Left common carotid artery plus branches (tissue), 1 donor: ENCODE data around the genes KIF5C, LYPD6, RBM43, CACNB4 and STAM2.

DNA sequence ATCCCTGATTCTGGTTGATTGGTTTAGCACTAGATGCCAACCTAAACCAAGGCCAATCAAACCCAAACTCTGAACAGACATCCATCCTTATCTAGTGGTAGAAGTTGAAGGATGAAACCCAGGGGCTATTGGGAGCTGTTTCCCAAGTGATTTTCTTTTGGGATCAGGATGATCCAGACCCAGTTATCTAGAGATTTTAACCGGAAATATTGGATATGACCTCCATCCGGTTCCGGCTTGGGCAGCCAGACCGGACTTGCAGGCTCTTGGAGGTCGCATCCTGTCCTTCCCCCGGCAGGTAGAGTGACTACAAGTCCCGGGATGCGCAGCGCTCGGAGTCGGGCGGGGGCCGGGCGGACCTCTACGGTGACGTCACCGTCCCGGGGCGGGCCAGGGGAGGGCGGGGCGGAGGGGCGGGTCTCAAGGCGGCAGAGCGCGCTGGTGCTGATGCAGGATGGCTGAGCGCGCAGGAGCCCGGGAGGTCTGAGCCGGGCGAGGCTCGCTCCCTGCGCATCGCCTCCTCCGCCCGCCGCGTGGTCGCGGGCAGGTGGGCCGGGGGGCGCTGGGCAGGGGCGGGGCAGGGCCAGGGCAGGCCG, at the start of gene KIF5C:
Gene KIF5C (plus strand): TSS at position 431 of the 596 bp plus-strand sequence.
- PRO-cap, result unidirectional peak, plus-strand start at position 431 of the sequence

DNA sequence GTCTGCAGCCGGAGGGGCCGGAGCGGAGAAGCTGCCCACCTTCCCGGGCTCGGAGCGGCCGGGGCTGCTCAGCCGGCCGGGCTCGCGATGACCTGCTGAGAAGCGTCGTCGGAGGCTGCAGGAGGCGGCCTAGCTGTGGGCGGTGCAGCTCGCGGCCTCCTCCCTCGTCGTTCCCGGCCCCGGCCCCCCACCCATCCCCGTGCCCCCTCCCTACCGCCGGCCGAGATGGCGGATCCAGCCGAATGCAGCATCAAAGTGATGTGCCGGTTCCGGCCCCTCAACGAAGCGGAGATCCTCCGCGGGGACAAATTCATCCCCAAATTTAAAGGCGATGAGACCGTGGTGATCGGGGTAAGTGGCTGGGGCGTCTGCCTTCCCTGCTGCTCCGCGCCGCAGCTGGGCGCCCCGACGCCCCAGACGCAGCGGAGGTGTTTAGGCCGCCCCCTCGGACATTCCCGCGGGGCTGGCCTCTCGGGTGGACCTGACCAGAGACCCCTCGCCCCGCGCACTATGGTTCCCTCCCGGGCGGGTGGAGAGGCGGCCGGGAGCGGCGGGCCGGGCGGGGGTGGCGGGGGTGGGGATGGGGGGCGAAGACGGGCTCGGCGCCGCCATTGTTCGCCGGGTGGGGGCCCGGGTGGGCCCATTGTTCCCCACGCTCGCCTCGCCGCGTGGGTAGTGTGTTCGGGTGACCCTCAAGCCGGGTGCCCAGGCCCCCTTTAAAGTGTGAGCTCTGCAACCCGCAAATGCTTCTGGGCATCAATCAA, 548 bp downstream of the KIF5C start:
- PRO-cap, result no peak

GRCh38 chr2:149329765-149330912, at the start of gene LYPD6:
TSS of gene LYPD6 (plus strand) at chr2:149330587.
- PRO-cap, result no peak

DNA sequence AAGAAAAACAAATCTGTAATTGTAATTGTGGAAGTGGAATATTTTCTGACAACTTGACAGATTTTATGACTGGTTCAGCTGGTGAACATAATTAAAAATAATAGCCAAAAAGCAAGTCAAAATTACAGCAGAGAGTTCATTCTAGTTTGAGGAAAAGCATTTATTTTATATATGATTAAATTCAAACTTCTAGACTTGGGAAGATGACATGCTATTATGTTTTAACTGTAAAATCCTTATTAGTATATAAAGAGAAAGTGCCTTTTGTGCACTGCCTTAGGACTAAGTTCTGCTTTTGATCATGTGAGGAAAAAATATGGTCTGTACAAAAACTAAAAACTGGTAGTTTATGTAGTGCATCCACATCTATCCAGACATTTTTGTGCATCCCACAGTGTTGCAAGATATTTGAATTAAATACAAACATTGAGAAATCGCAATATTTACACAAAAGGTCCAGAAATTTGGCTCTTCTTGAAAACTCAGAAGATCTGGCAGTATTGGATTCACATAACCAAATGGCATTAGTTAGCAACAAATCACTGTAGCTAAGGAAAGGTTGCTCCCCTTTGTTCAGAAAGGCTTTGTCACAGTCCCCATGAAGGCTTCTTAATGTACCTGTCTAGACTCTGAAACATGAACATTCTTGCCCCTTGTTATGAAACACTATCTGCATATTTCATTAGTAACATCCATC, 2.4 kb downstream of the MMADHC start:
- PRO-cap, result no peak

GRCh38 chr2:150478048-150478562, 9.4 kb downstream of the RND3 start:
- PRO-cap, result no peak

- PRO-cap, result no peak
These were observed 41.9 kb upstream of the RND3 start for GRCh38 chr2:150529380-150529725.

DNA sequence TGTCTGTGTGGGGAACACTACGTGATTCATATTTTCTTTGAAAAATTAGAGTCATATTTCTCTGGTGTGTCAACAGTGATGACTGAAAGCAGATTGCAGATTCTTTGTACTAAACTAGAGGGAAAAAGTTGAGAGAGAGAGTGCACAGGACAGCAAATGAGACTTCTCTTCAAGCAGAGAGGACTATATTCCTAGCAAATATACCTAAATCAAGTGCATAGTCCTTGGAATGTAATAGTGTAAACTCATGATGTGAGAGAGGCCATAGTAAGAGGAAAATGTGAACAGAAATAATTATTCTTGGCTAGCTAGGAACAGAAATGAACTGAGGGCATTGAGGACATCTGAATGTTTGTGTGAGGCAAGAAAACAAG, 157.0 kb upstream of the RND3 start:
- PRO-cap, result no peak

- PRO-cap, result unidirectional peak, minus-strand start at chr2:151261409; unidirectional peak, minus-strand start at chr2:151261802; unidirectional peak, minus-strand start at chr2:151261884
These were observed at the start of gene RBM43 for GRCh38 chr2:151261184-151262207. TSS of gene RBM43 (minus strand) at chr2:151261863.

DNA sequence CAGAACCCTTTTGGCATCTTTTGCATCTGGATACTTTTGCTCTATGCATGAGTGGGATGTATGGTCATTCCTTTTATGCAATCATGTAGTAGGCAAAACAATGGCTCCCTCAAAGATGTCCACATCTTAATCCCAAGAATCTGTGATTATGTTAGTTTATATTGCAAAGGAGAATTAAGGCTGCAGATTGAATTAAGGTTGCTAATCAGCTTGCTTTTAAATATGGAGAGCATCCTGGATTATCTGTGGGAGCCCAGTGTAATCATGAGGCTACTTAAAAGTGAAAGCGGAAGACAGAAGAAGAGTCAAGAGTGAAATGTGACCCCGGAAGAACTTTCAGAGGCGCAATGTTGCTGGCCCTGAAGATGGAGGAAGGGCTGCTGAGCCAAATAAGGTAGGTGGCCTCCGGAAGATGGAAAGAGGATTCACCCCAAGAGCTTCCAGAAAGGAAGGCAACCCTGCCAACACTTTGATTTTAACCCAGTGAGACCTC, 1.4 kb downstream of the NMI start:
- PRO-cap, result no peak

GRCh38 chr2:151414411-151415074, 4.8 kb downstream of the RIF1 start:
- PRO-cap, result no peak

DNA sequence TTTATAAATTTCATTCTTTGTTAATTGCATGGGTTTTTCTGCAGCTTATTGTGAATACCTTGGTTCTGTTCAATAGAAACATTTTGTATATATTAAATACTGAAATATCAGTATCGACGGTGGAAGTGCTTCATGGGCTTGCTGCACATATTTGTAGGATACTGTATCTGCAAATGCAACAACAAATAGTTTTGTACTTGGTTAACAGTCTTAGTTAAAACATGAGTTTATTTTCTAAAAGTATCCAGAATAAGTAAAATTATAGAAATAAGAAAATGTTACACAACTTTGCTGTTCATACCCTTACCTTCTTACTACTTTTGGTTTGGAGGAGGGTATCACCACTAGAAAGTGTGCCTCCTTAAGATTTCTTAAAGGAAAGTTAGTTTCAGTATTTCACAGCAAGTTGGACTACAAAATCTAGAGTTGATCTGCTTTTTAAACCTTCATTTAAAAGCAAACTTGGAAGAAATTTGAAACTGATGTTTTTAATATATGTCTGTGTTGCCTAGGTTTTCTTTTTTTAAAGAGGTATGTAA, 66.2 kb downstream of the RIF1 start:
- PRO-cap, result no peak

DNA sequence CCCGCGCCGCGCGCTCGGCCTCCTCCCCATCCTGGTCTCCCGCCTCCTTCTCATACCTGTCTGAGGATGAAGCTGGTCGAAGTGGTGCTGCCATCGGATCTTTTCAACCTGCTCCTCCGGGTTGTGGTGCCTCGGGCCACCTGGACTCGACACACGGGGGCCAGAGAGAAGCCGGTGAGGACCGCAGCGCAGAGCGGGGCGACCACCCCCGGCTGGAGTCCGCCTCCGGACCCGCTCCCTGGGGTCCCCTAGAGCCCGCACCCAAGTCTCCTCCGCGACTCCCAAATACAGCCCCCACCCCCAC, 618 bp downstream of the CACNB4 start:
- PRO-cap, result no peak

- PRO-cap, result no peak
These were observed at the start of gene CACNB4 for GRCh38 chr2:152098578-152099234. TSS of gene CACNB4 (minus strand) at chr2:152099044.

DNA sequence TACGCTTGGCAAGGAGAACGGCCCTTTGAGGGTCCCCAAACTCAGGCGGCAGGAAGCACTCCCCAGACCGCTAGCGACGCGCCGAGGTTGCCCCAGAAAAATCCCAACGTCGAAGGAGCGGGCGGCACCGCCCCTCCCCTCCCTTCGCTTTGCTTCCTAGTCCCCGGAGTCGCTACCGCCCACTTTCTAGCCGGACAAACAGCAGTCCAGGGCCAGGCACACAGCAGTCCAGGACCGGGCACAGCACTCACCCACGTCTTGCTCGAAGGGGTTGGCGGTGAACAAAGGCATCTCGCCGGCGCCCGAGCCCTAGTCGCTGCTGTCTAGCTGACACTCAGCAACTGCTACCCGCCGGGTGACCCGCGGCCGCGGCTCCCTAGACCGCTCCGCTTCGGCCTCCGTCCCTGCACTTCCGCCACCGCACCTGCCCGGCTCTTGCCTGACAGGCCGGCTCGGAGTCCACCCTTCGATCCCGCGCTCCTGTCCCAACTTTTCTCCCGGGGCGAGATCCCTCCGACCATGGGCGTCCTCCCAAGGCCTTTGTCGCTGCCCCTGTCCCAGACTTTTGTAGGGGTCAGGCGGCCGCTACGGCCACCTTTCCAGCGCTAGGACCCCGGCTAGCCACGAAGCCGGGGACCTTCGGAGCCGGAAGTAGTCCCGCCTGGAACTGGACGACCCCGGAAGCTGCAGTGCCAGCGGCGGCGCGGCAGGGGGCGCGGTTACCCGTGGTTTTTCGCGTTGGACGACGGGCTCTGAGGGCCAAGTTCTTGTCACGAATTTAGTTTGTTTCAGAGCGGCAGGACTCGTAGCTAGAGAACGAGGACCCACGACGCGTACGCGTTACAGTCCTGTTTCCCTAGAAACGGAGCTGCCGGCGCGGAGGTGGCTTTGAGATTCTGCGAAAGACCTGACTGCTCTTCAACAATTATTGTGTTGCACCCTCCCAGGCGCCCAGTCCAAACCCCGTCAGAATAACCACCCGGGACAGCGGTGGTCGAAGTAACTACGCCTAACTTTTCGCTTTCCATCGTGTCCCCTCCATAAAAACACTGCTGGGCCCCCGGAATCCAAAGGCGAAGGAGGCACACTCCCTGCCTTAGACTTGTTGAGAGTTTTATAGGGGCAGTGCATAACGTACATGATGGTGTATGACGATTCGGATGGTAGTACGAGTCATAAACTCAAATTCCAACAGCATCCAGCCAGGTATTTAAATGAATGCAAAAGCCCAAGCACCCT, at the start of gene STAM2:
Gene STAM2 (minus strand): TSS at position 412 of the 1,239 bp plus-strand sequence.
- PRO-cap, result bidirectional peak, plus-strand start at position 226 of the sequence, minus-strand start at position 102 of the sequence; bidirectional peak, plus-strand start at position 695 of the sequence, minus-strand start at position 406 of the sequence

GRCh38 chr2:152492098-152492566, 157.2 kb downstream of the FMNL2 start:
- PRO-cap, result no peak

DNA sequence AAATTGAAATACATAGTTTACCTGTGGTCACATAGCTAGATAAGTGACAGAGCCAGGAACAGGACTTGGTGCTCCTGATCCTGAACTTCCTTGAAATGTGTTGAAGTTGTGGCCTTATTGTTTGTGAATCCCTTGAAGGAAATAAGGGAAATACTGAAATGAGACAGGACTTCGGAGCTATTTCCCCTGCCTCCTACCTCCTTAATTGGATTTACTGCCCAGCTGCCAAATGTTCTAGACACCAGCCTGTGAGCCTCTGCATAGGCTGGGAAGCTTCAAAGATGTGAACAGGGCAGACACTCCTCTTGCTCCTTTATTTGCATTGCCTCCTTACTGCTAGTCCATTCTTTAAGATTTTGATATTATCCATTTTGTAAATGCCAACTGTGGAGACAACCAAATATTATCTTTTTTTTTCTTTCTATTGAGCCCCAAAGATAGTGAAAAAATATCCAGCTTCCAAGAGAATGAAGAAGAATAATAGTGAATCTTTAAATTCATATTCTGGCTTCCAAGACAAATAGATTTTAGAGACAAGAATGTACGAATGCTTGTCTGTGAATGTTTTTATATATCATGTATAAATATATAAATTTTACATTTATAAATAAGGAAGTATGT, 135.1 kb downstream of the PRPF40A start:
- PRO-cap, result no peak

DNA sequence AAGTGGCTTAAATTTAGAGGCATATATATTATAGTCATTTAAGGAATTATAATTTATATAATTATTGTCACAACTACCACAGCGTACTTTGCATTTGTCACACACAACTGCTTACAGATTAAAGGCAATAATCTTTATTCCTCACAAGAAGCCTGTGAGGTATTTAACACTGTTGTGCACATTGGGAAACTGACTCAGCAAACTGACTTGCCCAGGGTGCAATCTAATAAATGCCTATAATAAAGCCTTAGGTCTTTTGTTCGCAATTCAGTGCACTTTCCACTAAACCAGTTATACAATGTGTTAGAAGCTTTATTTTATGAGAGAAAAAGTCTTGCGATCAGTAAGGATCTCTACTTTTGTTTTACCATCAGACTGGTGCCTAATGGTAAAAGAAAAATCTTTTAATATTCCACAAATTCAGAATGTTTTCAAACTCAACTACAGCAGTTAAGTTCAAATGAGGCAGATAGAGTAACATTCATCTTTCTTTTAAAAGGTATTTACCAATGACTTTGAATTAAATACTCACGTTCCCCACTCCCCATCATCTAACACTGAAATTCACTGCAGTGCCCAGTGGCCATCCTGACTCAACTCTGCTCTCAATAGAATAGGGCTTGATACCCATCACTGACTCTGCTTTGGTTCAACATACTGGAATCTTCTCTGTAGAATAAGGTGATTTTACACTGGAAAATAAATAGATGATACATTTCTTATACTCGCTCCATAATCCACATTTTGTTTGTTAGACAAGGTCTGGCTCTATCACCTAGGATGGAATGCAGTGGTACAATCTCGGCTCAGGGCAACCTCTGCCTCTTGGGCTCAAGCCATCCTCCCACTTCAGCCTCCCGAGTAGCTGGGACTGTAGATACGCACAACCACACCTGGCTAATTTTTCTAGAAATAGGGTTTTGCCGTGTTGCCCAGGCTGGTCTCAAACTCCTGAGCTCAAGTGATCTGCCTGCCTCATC, 66.6 kb downstream of the PRPF40A start:
- PRO-cap, result no peak

- PRO-cap, result no peak
These were observed 121.4 kb downstream of the ARL6IP6 start for GRCh38 chr2:152839822-152840149.

DNA sequence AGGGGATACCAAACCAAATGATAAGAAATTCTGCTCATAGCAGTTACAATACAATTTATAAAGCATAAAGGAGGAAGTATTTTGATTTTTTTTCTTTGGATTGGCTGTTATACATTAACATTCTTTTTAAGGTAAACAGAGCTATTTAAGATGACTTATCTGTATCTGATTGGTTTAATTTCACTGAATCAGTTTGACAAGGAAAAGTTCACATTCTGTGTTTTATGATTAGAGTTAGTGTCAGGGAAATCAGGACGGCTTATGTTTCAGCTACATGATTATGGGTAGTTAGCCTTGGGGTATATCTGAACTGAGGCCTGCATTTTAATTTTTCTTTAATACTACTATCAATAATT, 360.9 kb downstream of the ARL6IP6 start:
- PRO-cap, result no peak

- PRO-cap, result no peak
These were observed 30.6 kb upstream of the RPRM start for GRCh38 chr2:153509215-153509521.